ENCODE measurements around the genes CXCL3, CXCL2 and EPGN.

GRCh38 chr4:74038241-74039372 is at the start of gene CXCL3:
Gene CXCL3, minus strand, starts transcription at chr4:74038689.
- PRO-cap, result no peak
CAGE:
- cytosol, long polyA plus RNA, result start-site peak on the minus strand at chr4:74038684-74038768, 27 and 26 reads in 2 replicates
- long polyA plus RNA, result no peak
- nucleus, long polyA plus RNA, result start-site peak on the minus strand at chr4:74038673-74038768, 41 and 44 reads in 2 replicates

GRCh38 chr4:74099044-74099357 is at the start of gene CXCL2:
Gene CXCL2, minus strand, starts transcription at chr4:74099195.
- PRO-cap, result no peak
CAGE:
- cytosol, long polyA plus RNA, result no peak
- long polyA plus RNA, result start-site peak on the minus strand at chr4:74099193-74099231, 65 and 56 reads in 2 replicates
- nucleus, long polyA plus RNA, result no peak

- PRO-cap, result no peak
CAGE:
- cytosol, long polyA plus RNA, result no peak
- long polyA plus RNA, result no peak
- nucleus, long polyA plus RNA, result no peak
These were observed at the start of gene EPGN for GRCh38 chr4:74308097-74308930. Gene EPGN, plus strand, starts transcription at chr4:74308470.

DNA sequence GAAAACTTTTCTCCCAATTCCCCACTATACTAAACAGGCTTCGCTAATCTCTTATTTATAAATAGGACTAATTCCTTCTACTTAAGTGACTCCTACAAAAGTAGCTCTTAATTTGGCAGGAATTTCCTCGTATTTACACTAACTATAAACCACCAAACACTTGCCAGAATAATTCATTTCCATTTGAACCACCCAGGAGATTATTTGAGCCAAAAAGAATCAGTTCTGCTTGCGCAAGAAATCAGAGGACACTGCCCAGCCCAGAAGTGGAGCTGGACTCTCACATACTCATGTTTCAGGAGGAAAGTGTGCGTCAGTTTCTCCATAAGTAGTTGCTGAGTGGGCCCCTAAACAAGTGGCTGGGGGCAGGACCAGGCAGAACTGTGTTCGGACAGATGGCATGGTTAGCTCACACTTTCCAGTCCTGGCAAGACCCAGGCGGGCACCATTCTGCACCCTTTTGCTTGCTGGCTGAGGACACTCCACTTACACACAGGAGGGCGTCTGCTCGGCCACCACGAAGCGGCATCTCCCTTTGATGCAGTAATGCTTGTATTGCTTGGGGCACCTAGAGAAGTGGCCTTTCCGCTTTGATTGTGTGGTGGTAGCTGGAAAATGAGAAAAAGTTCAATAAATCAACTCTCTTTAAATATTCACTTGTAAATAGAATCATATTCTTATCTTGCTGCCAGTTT is 38.8 kb downstream of the BTC start:
- PRO-cap, result no peak
CAGE:
- cytosol, long polyA plus RNA, result no peak
- long polyA plus RNA, result no peak
- nucleus, long polyA plus RNA, result no peak

DNA sequence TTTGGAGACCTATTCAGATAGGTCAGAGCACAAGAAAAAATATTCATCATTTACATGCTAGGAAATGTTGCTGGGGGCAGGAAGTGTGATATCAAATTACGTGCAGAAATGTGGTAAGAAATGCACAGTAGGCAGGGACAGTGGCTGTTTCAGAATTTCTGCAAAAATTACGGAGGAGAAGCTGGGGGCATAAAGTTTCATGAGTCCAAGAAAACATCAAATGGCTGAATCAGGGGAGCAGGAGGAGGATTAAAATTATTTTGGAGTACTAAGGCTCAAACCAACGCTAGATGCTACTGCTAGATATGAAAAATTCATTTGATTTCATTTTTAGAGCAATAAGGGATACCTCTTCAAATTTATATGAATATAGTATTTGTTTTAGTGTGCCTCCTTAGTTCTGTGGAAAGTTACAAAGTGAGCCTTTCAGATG is 8.3 kb downstream of the PARM1 start:
- PRO-cap, result no peak
CAGE:
- cytosol, long polyA plus RNA, result no peak
- long polyA plus RNA, result no peak
- nucleus, long polyA plus RNA, result no peak

GRCh38 chr4:75244361-75244821 is 269.8 kb downstream of the RCHY1 start:
- PRO-cap, result no peak
CAGE:
- cytosol, long polyA plus RNA, result no peak
- long polyA plus RNA, result no peak
- nucleus, long polyA plus RNA, result no peak

DNA sequence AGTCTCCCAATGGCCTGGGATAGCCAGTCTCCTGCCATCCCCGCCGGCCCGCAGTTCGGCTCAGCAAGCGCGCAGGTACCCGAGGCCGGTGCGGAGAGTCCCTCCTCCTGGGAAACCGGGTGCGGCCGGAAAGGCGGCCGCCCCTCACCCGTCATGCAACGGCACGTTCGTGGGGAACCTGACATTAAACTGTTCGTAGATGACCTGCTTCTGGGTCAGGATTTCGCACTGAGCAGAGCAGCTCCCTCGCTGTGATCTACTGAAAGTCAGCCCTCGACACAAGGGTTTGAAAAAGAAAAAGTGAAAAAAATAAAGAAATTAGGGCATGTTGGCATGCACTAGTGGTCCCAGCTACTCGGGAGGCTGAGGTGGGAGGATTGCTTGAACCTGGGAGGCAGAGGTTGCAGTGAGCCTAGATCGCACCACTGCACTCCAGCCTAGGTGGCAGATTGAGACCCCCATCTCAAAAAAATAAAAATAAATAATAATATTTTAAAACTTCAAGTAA is 15.9 kb downstream of the PPEF2 start:
- PRO-cap, result no peak
CAGE:
- cytosol, long polyA plus RNA, result no peak
- long polyA plus RNA, result no peak
- nucleus, long polyA plus RNA, result no peak

DNA sequence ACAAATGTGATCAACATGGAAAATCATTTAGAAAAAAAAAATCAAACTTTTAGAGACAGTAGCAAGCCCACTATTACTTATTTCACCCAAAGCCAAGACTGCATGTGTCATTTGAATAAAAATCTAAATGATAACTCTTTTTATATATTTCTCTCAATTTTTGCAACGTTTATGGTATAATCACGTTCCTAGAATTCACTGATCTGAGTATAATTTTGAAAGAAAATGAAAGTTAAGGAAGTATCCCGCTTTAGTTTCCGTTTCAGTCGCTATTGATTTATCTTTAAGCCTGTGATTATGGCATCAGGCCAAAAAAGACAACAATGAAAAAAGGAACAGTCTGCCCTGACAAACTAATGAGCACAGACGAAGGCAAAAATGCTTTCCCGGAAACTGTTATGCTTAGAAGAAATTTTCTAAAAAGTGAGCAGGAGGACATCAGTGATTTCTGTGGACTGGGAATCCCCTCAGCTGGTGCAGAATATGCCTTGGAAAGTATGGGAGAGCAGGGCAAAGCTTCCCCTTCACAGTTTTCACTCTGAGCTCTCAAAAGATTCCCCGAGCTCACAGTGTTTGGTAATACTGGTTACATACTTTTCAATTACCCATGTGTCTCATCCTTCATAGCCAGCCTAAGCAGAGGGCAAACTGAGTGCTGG is 5.0 kb upstream of the CXCL10 start:
- PRO-cap, result no peak
CAGE:
- cytosol, long polyA plus RNA, result no peak
- long polyA plus RNA, result no peak
- nucleus, long polyA plus RNA, result no peak

DNA sequence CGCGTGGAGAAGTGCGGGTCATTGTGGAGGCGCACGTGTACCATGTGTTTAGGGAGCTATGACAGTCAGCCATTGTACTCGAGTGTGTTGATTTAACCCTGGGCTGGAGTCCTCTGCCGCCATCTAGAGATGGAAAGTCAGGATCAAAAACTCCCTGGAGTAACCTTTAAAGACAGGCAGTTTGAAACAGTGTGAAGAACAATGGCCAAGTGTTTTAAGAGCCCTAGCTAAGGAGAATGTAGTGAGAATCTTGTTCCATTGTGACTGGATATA is 12.7 kb downstream of the ART3 start:
- PRO-cap, result no peak
CAGE:
- cytosol, long polyA plus RNA, result no peak
- long polyA plus RNA, result no peak
- nucleus, long polyA plus RNA, result no peak

- PRO-cap, result unidirectional peak, minus-strand start at chr4:76148163
CAGE:
- cytosol, long polyA plus RNA, result no peak
- long polyA plus RNA, result no peak
- nucleus, long polyA plus RNA, result no peak
These were observed 524 bp downstream of the NUP54 start for GRCh38 chr4:76147448-76148297.

DNA sequence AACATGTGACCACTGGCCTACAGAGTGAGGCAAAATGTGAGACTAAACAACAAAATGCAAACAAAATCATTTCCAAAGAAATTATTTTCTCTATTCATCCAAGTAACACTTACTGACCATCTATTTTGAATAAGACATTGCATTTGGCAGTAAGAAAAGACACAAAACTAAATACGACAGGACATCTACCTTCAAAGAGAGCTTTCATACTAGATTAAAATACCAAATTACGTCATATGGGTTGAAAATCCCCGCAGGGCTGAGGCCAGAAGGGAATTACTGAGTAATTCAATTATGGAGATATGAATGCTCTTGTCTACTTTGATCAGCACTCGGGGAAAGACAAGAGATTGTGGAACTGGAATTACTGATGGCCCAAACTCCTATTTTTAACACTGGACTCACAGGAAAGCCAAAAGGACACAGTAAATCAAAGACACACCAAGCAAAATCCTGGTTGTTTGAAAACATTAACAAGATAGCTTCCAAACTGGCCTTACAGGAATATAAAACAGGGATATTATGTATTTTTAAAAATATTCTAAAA is 7.1 kb downstream of the SCARB2 start:
- PRO-cap, result no peak
CAGE:
- cytosol, long polyA plus RNA, result no peak
- long polyA plus RNA, result no peak
- nucleus, long polyA plus RNA, result no peak

DNA sequence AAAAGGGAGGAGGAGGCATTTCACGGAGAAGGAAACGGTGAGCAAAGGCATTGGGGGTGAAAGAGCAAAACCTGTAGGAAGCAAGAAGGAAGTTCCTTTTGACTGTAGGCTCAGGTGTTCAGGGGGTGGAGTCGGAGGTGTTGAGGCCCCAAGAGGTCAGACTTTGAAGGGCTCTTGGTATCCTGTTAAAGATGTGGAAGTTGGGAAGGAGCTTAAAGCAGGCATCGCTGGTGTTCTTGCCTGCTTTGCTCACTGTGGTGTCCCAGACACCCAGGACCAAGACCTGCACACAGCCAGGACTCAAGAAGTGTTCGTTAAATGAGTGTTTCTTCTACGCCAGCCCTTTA is 737 bp upstream of the SCARB2 start:
- PRO-cap, result no peak
CAGE:
- cytosol, long polyA plus RNA, result no peak
- long polyA plus RNA, result no peak
- nucleus, long polyA plus RNA, result no peak

- PRO-cap, result no peak
CAGE:
- cytosol, long polyA plus RNA, result no peak
- long polyA plus RNA, result no peak
- nucleus, long polyA plus RNA, result no peak
These were observed 111.8 kb downstream of the SHROOM3 start for GRCh38 chr4:76546560-76547439.

DNA sequence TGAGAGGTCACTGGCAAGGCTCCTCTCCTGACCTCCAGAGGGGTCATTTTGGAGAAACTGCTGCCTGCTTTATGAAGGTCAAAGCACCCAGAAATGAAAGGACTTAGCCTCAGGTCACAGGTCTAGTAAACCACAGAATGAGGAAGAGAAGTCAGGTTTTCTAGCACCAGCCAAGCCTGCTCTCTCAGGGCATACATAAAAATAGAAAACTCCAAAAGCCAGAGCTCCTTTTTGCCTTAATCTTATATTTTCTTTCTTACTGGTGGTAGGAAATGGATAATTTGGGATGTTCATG is 134.2 kb downstream of the SHROOM3 start:
- PRO-cap, result no peak
CAGE:
- cytosol, long polyA plus RNA, result no peak
- long polyA plus RNA, result no peak
- nucleus, long polyA plus RNA, result no peak

- PRO-cap, result no peak
CAGE:
- cytosol, long polyA plus RNA, result no peak
- long polyA plus RNA, result no peak
- nucleus, long polyA plus RNA, result no peak
These were observed 155.8 kb downstream of the SHROOM3 start for GRCh38 chr4:76590694-76591408.

GRCh38 chr4:76674842-76675530 is 223.0 kb downstream of the SOWAHB start:
- PRO-cap, result no peak
CAGE:
- cytosol, long polyA plus RNA, result no peak
- long polyA plus RNA, result no peak
- nucleus, long polyA plus RNA, result no peak

- PRO-cap, result no peak
CAGE:
- cytosol, long polyA plus RNA, result no peak
- long polyA plus RNA, result no peak
- nucleus, long polyA plus RNA, result no peak
These were observed 207.6 kb downstream of the SOWAHB start for GRCh38 chr4:76690251-76690738.

GRCh38 chr4:76739031-76740156 is 158.6 kb downstream of the SOWAHB start:
- PRO-cap, result no peak
CAGE:
- cytosol, long polyA plus RNA, result no peak
- long polyA plus RNA, result no peak
- nucleus, long polyA plus RNA, result no peak

GRCh38 chr4:76753666-76754877 is 143.9 kb downstream of the SOWAHB start:
- PRO-cap, result no peak
CAGE:
- cytosol, long polyA plus RNA, result no peak
- long polyA plus RNA, result no peak
- nucleus, long polyA plus RNA, result no peak

DNA sequence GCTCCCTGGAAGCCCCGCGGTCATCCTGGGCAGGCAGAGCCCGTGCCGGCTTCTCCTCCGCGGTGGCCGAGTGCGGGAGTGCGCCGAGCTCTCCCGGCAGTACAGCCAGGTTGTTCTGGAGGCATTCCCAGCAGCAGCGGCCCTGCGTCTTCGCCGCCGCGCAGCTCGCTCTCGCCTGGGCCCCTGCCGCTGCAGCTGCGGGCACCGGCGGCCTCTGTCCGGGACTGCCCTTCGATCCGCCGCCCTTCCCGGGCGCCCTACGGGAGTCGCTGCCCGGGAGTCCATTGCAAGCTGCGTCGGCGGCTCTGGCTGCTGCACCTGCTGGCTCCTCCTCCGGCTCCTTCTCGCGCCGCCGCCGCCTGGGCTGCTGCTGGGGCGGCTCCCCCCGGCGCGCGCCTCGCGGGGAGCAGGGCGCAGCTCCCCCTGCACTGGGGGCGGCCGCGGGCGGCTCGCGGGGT is 786 bp downstream of the SOWAHB start:
- PRO-cap, result no peak
CAGE:
- cytosol, long polyA plus RNA, result no peak
- long polyA plus RNA, result no peak
- nucleus, long polyA plus RNA, result no peak